Thoracic aorta endothelial cell (primary cell): ENCODE measurements around a stretch of chr20.

- CAGE, long polyA plus RNA, result no peak
Observed at GRCh38 chr20:50278442-50279495, 88.1 kb downstream of the CEBPB start.

- CAGE, long polyA plus RNA, result no peak
Observed at GRCh38 chr20:50308551-50309788, 118.3 kb downstream of the CEBPB start.

GRCh38 chr20:50369584-50369983, 140.6 kb upstream of the PTPN1 start:
- CAGE, long polyA plus RNA, result no peak

DNA sequence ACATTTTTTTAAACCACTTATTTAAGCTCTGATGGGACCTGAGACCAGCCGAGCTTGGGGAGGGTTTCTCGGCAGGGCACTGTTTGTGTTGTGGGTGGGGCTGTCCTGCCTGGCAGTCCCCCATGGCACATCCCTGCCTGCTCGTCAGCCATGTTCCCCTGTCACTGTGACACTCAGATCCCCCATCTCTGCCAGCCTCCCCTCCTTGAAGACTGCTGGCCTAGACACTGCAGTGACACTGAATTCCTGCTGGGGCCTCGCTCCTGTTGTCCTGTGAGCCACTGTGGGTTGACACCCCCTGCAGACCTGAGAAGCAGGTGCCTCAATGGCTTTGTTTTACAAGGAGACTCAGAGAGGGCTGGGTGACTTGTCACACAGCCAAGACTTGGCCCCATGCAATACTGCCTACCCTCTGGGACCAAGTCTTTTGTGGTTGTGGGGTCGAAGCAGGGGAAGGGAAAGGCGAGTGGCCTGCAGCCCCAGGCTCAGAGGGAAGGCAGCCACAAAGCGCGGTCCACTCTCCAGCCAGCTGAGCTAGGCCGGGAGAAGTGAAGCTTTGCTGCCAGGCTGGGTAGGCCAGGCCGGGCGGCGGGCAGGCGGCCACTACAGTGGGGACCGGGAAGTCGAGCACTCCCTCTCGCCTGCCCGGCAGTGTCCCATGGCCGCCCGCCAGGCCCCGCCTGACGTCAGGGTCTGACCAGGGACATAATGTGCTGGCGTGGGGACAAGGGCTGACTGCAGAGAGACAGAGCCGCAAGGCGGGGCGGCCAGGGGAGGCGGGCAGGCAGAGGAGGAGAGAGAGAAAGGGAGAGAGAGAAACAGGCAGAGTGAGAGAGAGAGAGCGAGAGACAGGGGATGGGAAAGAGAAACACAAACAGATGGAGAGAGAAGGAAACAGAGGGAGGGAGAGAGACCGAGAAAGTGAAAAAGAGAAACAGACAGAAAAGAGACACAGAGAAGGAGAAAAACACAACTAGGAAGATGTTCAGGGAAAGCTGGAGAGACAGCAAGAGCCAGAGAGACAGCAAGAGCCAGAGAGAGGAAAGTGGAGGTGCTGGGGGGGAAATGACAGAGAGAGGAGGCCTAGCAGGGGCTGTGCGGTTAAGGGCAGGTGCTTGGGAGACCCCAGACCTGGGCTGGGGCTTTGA, 94.7 kb upstream of the PTPN1 start:
- CAGE, long polyA plus RNA, result no peak

- CAGE, long polyA plus RNA, result no peak
Observed at GRCh38 chr20:50462534-50462961, 47.6 kb upstream of the PTPN1 start.

- CAGE, long polyA plus RNA, result no peak
Observed at GRCh38 chr20:50504290-50504966, 5.8 kb upstream of the PTPN1 start.

DNA sequence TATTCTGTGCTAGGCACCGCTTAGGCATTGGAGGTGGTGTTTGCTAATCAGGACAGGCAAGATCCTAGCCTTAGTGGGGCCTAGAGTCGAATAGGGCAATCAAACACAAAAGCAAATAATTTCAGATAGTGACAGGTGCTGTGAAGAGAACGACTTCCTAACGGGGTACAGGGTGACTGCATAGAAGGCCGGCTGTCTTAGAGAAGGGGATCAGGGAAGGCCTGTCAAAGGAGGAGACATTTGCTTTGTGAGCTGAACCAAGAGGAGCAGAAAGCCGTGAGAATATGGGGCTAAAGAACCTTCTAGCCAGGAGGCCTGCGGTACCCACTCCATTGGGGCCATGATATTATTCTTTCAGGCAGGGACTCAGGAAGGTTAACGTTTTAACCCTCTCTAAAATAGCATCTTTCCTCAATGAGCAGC, 961 bp downstream of the PTPN1 start:
- CAGE, long polyA plus RNA, result no peak

DNA sequence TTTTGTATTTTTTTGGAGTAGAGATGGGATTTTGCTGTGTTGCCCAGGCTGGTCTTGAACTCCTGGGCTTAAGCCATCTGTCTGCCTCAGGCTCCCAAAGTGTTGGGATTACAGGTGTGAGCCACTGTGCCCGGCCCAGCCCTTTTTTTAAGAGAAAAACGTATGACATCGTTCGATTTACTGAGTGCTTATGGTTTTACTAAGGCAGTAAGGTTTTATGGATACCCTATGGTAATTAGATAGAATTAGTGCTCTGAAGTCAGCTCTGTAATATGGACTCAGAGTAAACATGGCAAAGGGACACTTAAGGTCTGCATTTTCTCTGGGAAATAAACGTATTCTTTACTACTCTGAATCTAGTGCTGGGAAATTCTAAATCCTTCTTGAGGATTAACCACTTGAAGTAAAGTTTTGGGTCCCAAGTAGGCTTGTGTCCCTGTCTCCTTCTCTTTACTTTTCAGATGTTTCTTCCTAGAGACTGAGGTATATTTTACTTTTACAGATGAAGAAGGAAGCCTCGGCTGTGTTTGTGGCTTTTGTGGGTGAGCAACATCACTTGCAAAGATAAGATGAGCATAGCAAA, 7.3 kb downstream of the PTPN1 start:
- CAGE, long polyA plus RNA, result no peak

- CAGE, long polyA plus RNA, result no peak
Observed at GRCh38 chr20:50587105-50588007, 77.2 kb downstream of the PTPN1 start.

- CAGE, long polyA plus RNA, result no peak
Observed at GRCh38 chr20:50601903-50602614, 89.3 kb downstream of the RIPOR3 start.

- CAGE, long polyA plus RNA, result no peak
Observed at GRCh38 chr20:50728944-50729603, 2.3 kb upstream of the PARD6B start.

- CAGE, long polyA plus RNA, result no peak
Observed at GRCh38 chr20:50745361-50746390, 14.3 kb downstream of the PARD6B start.

- CAGE, long polyA plus RNA, result no peak
Observed at GRCh38 chr20:50762390-50763280, 31.3 kb downstream of the PARD6B start.

DNA sequence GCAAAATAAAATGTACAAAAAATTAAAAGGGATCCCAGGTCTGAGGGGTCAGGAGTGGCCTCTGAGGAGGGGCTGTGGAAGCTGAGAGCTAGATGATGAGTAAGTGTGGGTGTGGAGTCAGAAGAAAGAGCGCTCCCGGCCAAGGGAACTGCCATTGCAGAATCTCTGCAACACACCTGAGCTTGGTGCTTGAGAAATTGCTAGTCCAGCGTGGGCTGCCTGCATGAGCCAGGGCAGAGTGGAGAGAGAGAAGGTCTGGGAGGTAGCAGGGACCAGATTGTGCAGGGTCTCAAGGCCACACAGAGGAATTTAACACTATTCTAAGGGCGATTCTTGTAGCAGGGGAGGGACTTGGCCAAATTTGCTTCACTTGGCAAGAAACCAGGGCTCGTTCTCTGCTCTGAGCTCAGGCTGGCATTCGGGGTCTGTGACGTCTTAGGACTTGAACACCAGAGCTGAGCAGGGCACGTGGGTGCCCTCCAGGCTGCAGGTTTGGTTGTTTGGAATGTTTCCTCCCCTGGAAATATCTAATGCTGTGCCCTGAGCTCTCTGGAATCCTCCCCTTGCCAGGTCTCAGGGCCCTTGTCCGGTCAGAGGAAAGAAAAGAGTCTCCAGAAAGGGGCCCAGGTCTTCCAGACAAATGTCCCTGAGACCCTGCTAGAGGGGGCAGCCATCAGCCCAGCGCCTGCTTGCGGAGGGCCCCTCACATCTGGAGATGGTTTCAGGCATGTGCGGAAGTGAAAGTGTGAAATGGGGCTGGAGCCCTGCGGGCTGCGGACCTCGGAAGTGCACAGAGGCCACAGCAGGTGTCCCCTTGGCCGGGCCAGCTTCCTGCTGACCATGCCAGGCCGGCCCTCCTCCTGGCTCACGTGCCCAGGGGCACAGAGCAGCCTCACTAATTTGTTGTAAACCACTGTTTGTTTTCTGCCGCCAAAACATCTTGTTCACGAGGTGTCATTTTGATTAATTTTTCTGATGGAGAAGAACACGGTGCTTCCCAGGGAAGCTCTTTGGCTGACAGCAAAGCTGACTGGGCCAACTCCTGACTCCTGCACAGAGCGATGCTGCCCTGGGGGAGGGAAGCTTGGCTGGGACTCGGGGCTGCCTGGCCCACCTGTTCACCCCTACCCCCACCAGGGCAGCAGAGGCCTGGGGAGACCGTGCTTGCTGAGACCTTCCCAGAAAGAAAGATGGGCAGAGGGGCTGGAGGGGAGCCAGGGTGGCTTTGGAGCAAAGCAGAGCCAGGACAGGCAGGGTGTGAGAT, 53.8 kb downstream of the BCAS4 start:
- CAGE, long polyA plus RNA, result no peak

- CAGE, long polyA plus RNA, result no peak
Observed at GRCh38 chr20:50850581-50851272, 55.9 kb downstream of the BCAS4 start.

DNA sequence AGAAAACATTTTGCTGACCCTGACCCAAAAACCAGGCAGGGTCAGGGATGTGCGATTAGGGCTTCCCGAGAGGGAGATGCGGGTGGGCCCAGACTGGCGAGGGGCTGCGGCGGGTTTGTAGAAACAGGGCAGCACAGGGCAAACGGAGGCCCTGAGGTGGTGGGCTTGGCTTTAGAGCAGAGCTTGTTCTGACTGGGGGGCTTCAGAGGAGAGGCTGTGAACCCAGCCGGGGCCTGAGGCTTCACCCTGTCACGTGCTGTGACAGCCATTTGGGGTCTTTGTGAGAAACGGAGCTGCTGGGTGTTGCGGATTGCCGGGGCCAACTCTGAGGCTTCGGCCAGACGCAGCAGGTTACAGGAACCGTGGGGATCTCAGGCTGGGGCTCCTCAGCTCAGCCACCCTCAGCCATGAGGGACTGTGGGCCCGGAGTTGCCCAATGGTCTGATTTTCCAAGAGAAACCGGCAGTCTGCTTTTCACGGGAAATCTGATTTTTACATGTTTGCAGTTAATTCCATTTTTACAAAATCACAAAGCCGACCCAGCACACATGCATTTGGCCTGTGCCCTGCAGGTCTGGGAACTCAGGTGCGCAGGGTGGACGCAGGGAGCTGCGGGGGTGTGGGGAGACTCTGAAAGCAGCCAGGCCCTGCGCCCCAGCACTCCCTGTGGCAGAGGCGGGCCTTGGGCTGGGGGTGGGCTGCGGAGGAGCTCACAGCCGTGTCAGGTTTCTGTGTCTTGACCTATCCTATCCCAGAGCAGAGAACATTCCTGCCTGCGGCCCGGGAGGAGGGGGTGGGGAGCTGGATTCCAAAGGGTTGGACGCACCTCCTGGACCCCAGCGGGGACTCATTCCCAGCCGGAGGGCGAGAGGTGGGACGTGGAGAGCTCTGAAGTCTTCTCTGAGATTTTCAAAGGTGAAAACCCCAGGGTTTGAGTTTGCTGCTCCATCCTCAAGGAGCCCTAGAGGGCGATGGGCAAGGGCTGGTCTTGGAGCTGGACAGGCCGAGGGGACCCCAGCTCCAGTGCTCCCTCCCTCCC, 60.7 kb downstream of the ADNP start:
- CAGE, long polyA plus RNA, result no peak

- CAGE, long polyA plus RNA, result no peak
Observed at GRCh38 chr20:50893536-50894107, 37.6 kb downstream of the ADNP start.

- CAGE, long polyA plus RNA, result no peak
Observed at GRCh38 chr20:50992808-50993297, 30.1 kb downstream of the KCNG1 start.

GRCh38 chr20:51393366-51393949, 149.1 kb downstream of the NFATC2 start:
- CAGE, long polyA plus RNA, result no peak

DNA sequence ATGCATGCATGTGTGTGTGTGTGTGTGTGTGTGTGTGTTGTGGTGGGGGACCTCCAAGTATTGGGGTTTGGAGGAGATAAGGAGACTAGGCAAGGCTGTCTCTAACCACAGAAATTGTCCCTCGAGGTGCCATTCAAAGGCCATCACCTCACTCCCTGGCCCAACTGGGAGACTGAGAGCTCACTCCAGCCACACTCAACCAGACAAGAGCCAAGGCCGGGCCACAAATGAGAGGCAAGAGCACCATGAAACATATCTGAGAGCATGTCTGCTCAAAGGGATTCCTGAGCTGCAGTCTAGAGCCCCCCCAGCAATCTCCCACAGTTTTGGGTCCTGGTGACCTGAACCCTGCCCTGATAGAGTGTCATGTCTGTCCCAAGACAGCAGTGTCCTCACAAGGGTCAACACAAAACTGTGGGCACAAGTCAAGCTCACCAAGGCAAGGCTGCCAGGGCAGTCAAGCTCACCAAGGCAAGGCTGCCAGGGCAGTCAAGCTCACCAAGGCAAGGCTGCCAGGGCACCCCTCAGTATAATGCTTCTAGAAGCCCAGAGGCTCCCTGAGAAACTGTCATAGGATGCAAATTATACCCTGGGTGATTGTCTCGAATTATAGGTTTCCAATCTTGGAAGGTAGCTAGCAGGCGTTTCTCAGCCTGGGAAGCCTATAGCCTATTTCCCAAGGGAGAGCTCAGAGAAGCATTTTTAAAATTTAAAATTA, 108.6 kb downstream of the NFATC2 start:
- CAGE, long polyA plus RNA, result no peak